Kidney (tissue), 2 donors: ENCODE measurements around a stretch of chr12.

- PRO-cap = no peak
- RRBS = no CpG with 5 or more reads among the region's 5 CpGs
Measured at GRCh38 chr12:94586973-94587401, 63.4 kb downstream of the TMCC3 start.

- PRO-cap = no peak
- RRBS = no CpG with 5 or more reads among the region's 11 CpGs
Measured at GRCh38 chr12:94689985-94690777, 39.8 kb upstream of the TMCC3 start.

- PRO-cap = no peak
- RRBS = no CpG with 5 or more reads among the region's 10 CpGs
Measured at GRCh38 chr12:94713089-94713641, 62.8 kb upstream of the TMCC3 start.

GRCh38 chr12:94818015-94818495, 167.7 kb upstream of the TMCC3 start:
- PRO-cap = no peak
- RRBS = no CpG with 5 or more reads among the region's 6 CpGs

GRCh38 chr12:94952303-94952676, 51.2 kb downstream of the NDUFA12 start:
- PRO-cap = no peak
- RRBS = no CpG with 5 or more reads among the region's 2 CpGs

DNA sequence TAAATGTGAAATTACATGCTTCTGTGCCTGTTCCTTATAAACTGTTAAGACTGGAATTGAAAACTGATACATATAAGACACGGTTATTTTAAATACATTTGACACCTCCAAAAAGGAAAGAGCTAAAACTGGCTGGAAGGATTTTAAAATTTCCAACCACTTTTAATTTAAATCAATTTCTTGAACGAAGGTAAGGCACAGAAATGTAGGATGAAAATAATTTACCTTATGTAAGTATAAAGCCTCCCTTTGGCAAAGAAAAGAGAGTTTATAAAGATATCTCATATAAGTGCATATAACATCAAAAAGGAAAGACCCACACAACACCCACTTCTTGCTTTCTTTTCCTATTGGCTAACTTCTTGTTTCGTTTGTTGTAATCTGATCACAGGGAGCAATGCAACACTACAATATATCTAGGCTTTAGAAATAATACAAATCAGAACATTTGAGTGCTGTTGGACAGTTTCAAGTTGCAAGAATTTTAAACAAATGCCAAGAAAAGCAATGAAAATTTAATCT, 1.4 kb downstream of the FGD6 start:
- PRO-cap = unidirectional peak, plus-strand start at position 442 of the sequence
- RRBS = no CpG with 5 or more reads among the region's 3 CpGs

GRCh38 chr12:95472905-95473728, 835 bp upstream of the METAP2 start:
- PRO-cap = unidirectional peak, plus-strand start at chr12:95473338; bidirectional peak, plus-strand start at chr12:95473616, minus-strand start at chr12:95473590
- RRBS = no CpG with 5 or more reads among the region's 20 CpGs

- PRO-cap = no peak
- RRBS = no CpG with 5 or more reads among the region's 6 CpGs
Measured at GRCh38 chr12:95475914-95476398, 2.0 kb downstream of the METAP2 start.

GRCh38 chr12:95548074-95548632, 3.1 kb downstream of the USP44 start:
- PRO-cap = bidirectional peak, plus-strand start at chr12:95548269, minus-strand start at chr12:95548216
- RRBS = 4% methylated on average over 46 of the region's 64 CpGs

DNA sequence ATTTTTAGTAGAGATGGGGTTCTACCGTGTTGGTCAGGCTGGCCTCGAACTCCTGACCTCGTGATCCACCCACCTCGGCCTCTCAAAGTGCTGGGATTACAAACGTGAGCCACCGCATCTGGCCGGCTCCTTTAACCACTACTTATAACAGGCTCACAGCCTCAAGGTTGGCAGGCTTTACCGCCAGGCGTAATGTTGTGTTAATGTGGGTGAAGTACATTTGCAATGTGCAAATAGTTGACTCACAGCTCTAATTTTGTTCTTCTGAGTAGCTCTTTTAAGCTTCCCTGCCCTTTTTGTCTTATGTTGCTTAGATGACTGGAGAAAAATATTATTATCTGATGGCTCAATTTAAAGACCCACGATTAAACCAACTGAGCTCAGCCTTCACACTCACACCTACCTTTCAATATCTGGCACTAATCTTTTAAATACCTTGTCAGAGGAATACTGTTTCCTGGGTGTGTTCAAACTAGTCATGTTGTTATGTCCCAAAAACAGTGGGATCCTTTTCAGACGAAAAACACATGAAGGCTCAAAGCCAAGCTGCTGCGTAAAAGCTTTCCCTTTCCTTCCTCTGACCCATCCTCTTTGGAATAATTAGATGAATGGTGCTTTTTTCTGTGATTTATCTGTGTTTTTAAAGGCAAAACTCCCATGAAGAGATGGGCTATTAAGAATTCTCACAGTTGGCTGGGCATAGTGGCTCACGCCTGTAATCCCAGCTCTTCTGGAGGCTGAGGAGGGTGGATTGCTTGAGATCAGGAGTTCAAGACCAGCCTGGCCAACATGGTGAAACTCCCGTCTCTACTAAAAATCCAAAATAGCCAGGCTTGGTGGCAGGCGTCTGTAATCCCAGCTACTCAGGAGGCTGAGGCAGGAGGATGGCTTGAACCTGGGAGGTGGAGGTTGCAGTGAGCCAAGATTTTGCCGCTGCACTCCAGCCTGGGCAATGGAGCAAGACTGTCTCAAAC, 57.3 kb upstream of the USP44 start:
- PRO-cap = no peak
- RRBS = no CpG with 5 or more reads among the region's 16 CpGs

GRCh38 chr12:95694223-95694689, 96.3 kb downstream of the NTN4 start:
- PRO-cap = no peak
- RRBS = no CpG with 5 or more reads among the region's 9 CpGs

DNA sequence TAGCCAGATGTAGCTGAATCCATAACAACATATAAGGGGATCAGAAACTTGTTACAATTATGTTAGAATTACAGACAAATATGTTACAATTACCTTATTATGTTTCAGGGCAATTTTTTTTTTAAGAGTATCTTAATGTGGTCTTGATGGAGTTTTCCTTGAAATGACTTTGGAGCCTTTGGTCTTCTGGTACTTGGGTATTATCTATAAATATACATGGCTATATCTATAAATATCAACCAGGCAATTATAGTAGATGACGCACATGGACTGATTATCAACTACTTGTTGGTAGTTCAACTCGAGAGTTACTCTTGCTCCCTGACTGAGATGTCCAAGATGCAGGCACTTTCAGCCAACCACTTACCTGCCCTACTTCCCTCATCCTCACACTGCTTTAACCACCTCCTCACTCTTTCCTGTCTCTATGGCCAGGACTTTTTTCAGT, 85.5 kb downstream of the NTN4 start:
- PRO-cap = no peak
- RRBS = no CpG with 5 or more reads among the region's 2 CpGs

DNA sequence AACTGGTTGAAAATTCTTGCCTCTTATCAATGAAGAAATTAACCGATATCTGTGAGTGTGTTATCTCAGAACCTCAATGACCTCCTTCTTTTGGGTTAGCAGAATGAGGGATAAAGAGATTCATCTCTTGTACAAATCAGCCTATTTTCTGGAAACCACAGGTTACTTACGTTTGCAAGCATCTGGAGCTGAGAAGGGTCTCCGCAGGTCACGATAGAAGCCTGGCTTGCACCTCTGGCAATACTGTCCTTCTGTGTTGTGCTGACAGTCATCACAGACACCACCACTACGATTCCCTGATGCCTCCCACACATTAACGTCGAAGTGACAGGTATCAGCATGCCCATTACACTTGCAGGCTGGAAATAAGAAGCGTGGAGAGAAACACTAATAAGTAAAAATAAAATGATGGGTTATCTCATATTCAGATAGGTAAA, 80.3 kb downstream of the NTN4 start:
- PRO-cap = no peak
- RRBS = no CpG with 5 or more reads among the region's 8 CpGs

DNA sequence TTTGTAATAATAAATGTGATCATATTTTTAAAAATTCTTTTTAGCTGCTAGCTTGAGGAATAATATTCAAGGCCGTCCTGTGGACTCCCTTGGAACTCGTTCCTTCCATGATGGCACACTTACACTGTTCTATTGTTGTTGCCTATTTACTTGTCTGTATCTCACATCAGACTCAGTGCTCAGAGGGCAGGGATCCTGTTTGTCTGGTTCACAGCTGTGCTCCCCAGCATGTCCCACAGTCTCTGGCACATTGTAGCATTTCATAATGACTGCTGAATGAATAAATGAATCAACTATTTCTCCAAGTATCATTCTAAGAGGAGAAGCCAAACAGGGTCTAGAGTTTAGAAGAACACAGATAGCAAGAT, 48.0 kb downstream of the NTN4 start:
- PRO-cap = no peak
- RRBS = no CpG with 5 or more reads among the region's 2 CpGs

DNA sequence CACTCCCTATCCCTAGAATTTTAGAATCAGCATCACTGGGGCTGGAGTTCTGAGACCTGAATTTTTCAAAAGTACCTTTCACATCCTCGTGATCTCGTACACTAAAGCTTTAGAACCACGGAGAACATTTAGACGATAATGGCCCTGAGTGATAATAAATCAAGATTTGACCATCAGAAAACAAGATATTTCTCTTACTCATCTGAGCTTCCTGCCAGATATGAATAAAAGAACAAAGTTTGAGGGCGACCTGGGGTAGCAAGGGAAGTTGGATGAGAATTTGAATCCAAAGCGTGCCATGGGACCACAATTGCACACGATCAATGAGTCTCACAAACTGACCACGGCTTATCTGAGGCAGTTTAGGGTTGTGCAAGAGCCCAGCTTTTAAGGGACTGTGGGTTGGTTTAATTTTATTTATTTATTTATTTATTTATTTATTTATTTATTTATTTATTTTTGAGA, 817 bp downstream of the AMDHD1 start:
- PRO-cap = no peak
- RRBS = no CpG with 5 or more reads among the region's 8 CpGs

DNA sequence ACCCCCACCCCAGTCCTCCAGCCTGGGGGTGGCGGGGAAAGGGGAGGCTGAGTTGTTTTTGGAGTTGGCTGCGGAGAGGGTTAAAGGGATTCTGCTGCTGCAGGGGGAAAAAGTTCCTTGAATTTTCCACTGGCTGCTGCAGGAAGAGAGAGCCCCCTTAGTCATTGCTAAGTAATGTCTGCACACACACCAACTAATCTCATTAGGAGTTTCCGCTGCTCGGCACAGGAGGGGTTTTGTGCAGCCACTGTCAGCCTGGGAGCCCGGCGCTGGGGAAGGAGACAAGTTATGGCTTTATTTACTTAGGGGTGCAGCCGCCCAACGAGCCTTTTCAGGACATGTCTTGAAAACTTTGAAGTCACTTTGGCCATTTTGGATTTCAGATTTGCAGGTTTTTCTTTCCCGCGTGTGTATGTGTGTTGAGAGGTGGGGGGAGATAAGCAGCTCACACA, 1.8 kb downstream of the ELK3 start:
- PRO-cap = unidirectional peak, plus-strand start at position 205 of the sequence
- RRBS = no CpG with 5 or more reads among the region's 10 CpGs

- PRO-cap = no peak
- RRBS = no CpG with 5 or more reads among the region's 2 CpGs
Measured at GRCh38 chr12:96267818-96268580, 73.8 kb downstream of the ELK3 start.

DNA sequence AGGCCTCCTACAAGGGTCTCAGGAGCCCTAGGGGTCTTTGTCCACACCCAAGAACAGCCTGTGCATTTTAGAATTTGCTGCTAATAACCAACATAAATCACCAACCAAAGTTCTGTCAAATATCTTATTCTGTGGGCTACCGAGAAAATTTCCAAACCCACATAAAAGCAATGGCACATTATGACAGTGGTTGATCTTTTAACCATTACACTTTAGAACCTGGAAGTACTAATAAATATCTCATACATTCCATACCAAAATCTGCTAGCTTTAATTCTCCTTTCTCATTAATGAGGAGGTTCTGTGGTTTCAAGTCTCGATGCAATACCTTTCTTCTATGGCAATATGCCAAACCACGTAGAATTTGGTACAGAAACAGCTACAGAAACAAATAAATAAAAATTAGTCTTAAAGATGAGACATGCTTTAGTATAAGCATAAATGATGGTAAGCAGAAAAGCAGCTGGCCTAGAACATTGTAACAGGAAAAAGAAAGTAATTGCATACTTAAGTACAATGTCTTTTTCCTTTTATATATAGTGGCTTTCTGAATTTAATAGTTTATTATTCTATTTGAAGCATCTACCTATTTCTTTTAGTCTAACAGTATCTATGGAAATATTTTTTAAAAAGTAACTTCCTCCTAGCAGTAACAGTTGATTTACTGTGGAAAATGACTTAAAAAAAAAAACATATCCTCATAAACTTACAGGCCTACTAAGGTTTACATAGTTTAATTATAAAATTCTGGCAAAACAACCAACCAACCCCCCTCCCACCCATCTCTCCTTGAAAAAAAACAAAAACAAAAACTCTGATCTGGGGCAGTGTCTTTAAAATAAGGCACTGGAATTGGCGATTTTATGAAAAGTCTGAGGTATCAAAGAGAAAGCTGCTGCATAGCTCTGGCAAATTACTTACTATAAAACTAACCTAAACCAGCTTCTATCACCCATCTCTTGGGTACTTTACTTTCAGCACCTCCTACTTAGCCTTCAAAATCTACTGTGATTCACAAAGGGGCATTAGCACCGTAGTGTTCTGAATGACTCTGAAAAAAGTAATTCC, 100.9 kb downstream of the ELK3 start:
- PRO-cap = no peak
- RRBS = no CpG with 5 or more reads among the region's 5 CpGs

GRCh38 chr12:96352380-96352988, 47.8 kb downstream of the CDK17 start:
- PRO-cap = no peak
- RRBS = no CpG with 5 or more reads among the region's 1 CpG

DNA sequence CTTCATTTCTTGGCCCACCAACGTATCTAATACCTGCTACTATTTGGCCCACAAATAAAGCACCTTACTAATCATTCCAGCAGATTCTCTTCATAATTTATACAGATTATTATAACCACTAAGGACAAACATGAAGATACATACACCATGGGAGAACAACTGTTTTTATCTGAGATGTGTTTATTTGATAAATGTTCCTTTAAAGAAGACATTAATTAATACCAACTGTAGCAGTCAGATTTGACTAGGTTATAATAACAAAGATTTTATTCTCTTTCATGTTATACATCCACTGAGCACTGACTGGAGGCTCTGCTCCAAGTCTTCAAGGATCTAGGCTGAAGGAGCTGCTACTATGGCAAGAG, 41.2 kb downstream of the CDK17 start:
- PRO-cap = no peak
- RRBS = no CpG with 5 or more reads among the region's 1 CpG